ENCODE measurements around the genes NPY2R, GLRB, PPID, C4orf45 and RAPGEF2.

DNA sequence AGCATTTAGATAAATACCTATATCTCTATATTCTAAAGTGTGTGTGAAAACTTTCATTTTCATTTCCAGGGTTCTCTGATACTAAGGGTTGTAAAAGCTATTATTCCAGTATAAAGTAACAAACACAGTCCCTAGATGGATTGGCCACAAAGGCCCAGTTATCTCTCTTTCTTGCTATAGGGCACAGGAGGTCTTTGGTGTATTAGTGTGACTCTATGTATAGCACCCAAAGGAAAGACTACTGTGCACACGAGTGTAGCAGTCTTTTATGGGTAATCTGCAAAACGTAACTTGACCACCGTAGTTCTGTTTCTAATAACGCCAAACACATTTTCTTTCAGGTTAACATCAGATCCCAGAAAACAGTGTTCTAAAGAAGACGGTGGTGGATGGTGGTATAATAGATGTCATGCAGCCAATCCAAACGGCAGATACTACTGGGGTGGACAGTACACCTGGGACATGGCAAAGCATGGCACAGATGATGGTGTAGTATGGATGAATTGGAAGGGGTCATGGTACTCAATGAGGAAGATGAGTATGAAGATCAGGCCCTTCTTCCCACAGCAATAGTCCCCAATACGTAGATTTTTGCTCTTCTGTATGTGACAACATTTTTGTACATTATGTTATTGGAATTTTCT lies 7.4 kb downstream of the FGB start:
- PRO-cap: no peak

GRCh38 chr4:154577233-154577798 lies 13.2 kb downstream of the FGA start:
- PRO-cap: no peak

GRCh38 chr4:154586165-154586904 lies 4.2 kb downstream of the FGA start:
- PRO-cap: no peak

- PRO-cap: no peak
Observed at GRCh38 chr4:154780848-154781186, 255 bp upstream of the RBM46 start.

GRCh38 chr4:155208270-155209244 lies at the start of gene NPY2R:
TSS of gene NPY2R (plus strand) at chr4:155208636.
- PRO-cap: no peak

- PRO-cap: no peak
Observed at GRCh38 chr4:155353163-155353557, 23.6 kb downstream of the MAP9 start.

- PRO-cap: no peak
Observed at GRCh38 chr4:155368613-155368897, 8.2 kb downstream of the MAP9 start.

DNA sequence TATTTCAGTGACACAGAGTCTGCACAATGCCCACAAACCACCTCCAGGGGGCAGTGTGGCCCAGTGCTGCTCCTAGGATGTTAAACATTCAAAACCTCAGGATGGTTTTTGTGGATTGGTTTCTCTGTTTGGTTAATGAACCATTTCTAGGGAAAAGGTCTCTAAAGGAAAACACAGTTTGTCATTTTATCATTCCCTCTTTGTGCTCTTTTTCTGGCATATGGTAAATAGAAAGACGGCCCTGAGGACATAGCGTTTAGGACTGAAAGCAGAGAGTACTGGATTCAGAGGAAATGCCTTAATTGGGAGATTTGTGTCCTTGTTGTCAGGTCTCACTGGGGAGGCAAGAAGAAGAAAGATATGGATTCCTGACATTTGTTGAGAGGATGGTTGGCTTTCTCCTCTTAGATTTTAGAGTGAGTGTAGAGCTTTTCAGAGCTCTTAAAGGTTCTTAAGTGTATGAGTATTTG lies 65.7 kb upstream of the MAP9 start:
- PRO-cap: no peak

GRCh38 chr4:157075824-157076598 lies at the start of gene GLRB:
TSS of gene GLRB (plus strand) at chr4:157076150.
- PRO-cap: no peak

DNA sequence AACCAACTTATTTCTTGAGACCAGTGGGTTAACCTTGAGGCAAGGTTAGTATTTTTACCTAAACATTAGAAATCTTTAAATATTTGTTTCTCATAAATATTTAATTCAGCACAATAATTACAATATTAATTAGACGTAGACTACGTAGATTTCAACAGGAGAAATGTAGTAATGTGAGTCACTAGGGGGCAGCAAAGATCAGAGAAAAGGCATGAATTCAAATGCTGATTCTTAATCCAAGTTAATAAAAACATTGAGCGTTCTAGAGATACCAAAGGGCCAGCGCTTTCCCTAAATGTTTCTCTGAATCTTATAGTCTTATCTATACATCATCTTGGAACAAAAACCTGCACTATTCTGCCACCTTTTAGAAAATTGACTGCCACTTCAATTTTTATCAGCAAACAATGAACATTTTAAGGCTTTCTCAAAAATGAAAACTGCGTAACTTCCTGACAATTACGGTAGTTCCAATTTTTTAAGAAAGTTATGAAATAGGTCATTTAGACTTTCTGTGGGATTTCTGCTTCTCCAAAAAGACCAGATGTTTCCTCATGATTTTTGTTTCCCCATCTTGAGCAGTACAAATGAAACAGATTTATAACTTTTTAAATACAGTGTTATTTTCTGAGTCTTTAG lies 180.6 kb downstream of the GASK1B start:
- PRO-cap: no peak

GRCh38 chr4:158030222-158030613 lies 142.6 kb downstream of the GASK1B start:
- PRO-cap: no peak

GRCh38 chr4:158169390-158169827 lies 3.4 kb downstream of the GASK1B start:
- PRO-cap: no peak

DNA sequence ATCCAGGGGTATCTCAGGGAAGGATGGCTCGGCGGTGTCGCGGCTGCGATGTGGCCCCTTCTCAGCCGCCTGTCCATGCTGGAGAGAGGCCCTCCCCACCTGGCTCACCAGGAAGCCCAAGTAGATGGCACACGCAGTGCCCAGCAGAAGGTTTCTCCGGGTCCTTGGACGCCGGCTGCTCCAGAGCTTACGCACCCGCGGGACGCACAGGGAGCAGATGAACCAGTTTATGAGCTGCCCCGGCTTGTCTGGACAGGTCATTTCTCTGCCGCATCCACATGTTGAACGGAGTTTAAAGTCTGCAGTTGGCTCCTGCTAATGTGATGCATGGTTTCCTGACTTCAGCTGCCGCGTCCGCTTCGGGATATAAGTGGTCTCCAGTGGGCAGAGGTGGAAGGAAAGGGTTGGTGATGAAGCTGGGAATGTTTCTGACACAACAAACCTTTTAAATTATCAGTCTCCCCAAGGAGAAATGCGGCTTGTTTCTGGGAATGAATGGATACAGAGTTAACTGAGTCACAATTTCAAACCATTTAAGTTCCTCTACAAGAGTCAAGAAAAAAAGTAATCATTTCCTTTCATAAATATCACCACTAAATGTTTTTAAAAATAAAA lies 1.6 kb downstream of the GASK1B start:
- PRO-cap: bidirectional peak, plus-strand start at position 146 of the sequence, minus-strand start at position 101 of the sequence; unidirectional peak, minus-strand start at position 267 of the sequence

DNA sequence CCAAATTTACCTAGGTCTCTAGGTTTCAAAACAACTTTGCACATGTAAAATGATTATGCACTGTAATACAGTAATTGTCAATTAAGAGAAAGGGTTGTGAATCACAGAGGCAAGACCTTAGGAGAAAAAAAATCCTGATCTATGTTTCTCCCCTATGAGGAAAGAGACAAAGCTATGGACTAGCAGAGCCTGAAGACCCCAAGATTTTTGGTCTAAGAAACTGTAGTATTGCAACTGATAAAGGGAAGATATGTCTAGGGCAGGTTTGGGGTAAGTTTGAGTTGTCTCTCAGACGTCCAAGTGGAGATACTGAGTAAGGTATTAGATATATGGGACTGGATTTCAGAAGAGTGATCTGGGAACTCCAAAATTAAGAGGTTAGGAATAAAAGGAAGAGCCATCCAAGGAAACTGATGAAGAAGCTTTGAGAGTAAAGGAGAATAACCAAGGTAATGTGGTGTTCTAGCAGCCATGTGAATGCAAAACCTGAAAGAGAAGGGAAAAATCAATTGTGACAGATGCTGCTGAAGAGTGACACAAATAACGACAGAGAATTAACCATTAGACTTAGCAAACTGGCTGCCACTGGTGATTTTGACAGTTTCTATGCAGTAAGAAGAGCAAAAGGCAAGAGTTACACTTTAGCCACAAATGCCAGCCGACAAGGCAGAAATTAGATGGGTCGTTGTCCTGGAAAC lies 13.3 kb upstream of the TMEM144 start:
- PRO-cap: no peak

DNA sequence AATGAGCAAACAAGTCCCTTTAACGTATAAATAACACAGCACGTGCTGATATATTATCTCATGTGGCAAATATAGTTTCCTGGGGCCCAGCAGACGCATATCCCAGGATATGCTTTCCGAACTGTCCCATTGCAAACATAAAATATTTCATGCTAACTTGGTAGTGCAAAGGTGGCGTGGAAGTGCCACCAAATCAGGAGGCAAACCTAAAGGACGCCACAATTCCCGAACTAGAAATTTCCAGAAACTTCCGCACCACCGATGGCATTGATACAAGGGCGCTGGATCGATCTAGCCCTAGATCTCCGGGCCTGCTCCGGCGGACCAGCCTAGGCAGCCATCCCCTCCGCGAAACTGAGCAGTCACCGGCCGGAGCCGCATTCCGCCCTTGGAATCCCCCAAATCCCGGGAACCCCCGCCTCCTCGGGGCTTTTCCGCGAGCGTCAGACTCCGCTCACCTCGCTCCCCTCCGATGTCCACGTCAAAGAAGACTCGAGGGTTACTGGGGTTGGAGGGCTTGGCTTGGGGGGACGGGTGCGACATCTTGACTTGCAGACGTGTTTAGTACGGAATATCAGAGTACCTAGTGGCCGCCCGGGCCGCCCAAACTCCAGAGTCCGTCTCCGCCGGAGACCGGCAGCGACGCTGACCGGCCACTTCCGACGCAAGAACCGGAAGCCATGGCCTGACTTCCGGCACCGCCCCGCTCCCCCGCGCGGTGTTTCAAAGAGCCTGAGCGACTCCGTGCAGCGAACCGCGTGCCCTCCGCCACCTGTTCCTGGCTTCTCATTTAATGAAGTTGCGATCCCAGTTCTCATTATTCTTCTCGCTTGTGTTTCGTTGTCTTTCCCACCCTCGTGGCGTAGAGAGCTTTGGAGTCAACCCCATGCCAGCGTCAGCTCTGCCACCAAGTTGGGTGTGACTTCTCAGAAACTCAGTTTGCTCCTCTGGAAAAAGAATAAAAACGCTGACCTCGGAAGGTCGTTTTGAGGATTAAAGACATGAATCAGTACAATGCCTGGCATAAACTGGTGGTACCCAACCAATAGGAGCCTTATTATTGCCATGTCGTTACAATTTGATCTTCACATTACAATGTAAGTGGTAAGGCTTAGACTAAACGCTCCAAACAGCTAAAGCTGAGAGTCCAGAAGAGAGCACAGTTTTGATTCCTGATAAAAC lies at the start of gene PPID:
TSS of gene PPID (minus strand) at position 651 of the 1,182 bp plus-strand sequence.
- PRO-cap: bidirectional peak, plus-strand start at position 688 of the sequence, minus-strand start at position 647 of the sequence

GRCh38 chr4:158803697-158804015 lies 34.8 kb downstream of the FNIP2 start:
- PRO-cap: no peak

- PRO-cap: no peak
Observed at GRCh38 chr4:158902551-158903167, 132.4 kb downstream of the C4orf45 start.

DNA sequence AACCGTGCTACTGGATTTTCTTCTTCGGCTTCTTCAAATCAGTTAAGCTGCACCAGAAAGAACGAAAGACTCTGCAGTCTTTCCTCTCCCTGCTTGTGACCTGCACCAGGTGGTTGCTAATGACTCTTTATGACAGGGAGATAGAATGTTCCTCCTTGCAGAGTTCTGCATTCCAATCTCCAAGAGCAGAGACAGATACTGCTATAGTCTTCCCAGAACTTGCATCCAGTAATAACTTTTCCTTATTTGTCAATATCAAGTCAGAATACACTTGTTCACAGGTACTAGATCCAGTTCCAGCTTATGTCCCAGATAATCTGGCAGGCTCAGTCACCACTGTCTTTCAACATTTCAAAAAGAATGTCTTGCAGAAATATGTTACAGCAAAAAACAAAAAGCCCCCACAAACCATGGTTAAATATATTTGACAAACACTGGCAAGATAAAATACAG lies at the start of gene C4orf45:
TSS of gene C4orf45 (minus strand) at position 121 of the 453 bp plus-strand sequence.
- PRO-cap: no peak

GRCh38 chr4:159102737-159103315 lies at the start of gene RAPGEF2:
TSS of gene RAPGEF2 (plus strand) at chr4:159103079.
- PRO-cap: bidirectional peak, plus-strand start at chr4:159103079, minus-strand start at chr4:159102898; unidirectional peak, plus-strand start at chr4:159103278

DNA sequence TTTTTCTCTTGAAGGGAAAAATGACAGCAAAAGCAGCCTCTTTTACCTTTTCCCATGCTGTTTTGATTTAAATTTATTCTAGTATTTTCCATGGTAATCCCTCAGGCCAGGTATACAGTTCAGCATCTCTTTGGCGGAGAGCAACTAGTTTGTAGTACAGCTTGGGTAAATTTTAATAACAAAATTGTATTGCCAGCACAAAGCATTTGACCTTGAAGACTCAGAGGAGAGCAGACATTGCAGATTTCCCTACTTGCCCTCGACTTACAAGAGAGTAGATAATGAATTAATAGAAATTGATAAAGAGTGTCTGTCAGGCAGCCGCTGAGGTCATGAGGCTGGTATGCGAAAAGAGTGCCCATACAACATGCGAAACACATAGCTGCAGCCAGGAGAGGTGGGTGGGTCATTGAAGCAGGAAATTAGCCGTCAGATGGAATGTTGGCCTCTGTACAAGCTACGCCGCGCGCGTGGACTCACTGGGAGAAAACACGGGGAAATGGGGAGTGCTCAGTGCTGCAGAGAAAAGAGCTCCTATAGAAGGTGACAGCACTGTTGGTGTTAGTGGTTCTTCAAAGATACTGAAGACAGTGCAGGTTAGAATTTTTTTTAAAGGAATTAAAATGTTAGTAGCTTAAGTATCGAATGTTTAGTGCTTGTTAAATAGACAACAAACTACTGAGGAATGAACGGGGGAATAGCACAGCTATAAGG lies 125.0 kb downstream of the RAPGEF2 start:
- PRO-cap: no peak